Bronchus fibroblast of lung (primary cell): Measurements from ENCODE around the gene BICC1.

DNA sequence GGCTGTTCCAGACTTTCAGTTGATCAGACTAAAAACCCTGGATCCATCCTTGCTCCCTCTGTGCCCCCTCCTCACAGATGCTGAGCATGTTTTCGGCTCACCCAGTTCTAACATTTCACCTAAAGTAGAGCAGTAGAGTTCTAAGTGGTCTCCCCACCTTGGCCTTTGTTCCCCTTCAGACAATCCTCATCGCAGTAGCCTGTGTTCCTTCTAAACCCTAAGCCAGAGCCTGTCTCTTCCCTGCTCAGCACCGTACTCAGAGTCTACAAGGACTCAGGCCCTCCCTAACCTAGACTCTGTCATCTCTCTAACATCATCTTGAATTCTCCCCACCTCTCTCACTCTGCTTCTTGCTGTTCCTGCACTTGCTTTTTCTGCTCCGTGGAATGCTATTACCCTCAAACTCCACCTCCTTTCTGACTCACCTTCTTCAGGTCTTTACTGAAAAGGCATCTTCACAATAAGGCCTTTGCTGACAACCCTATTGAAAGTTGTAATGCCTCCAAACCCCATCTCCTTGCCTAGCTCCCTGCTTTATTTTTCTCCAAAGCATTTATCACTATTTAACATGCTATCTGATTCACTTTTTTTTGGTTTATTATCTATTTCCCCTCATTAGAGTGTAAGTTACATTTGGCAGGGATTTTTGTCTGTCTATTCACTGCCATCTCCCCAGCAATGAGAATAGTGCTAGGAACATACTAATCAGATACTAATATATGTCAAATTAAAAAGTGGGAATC is 141.0 kb downstream of the DKK1 start:
- RAMPAGE, long total RNA: no peak

DNA sequence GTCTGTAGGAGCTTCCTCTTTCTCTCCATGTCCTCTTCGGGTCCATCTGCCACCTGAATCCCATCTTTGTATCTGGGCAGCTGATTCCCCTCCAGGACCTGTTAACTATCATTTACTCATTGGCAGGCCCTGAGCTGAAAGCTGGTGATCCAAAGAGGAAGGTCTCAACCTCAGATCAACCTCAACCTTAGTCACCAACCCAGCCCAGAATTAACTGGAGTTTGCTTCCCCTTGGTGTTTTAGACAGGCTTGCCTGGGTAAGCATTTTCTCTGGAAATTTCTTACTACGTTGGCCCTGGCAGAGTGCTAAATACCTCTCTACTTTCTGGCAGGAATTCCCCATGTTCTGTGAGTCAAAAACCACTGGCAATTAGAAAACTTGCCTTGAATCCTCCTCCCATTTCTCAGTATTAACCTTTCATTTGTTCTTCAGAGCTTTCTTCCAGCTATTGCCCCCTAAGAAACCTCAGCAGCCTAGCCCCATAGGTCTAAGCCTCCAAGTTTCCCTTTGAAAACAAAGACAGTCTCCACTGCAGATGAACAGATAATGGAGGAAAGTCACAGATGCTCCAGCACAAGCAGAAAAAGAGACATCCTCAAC is 472 bp downstream of the MBL2 start:
- RAMPAGE, long total RNA: no peak

- RAMPAGE, long total RNA: no peak
Observed at GRCh38 chr10:53229957-53230156, 457.3 kb upstream of the MBL2 start.

- RAMPAGE, long total RNA: no peak
Observed at GRCh38 chr10:53827241-53827502, 973.9 kb downstream of the PCDH15 start.

GRCh38 chr10:55410456-55411138 is 609.6 kb upstream of the PCDH15 start:
- RAMPAGE, long total RNA: no peak

DNA sequence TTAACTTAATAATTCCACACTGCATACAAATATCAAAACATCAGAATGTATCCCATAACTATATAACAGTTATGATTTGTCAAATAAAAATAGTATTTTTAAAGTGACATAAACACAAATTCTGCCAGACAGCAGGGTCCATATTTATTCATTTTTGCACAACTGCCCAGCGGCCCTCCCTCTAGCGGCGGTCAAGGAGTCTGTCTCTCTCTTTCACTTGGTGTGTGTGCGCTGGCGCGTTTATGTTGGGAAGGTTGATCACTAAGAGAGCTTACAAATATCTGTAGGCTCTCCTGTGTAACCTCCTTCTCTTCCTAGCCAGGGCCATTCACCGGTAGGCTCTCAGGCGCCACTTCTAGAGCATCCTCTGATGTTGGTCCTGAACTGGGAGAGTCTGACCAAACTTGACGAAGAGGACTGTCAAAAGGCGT is 731.4 kb downstream of the ZWINT start:
- RAMPAGE, long total RNA: no peak

- RAMPAGE, long total RNA: no peak
Observed at GRCh38 chr10:57992494-57993290, 275.0 kb downstream of the IPMK start.

DNA sequence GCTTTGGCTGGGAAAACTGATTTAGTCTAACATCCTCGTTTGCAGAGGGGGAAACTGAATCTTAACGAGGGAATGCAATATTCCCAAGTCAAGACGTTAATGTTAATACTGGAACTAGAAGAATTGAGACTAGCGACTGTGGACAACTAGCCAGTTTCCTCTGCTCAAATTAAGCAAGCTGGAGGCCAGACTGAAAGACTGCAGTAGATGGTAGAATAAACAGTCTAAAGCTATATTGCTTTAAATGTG is 702 bp upstream of the TFAM start:
- RAMPAGE, long total RNA: no peak

DNA sequence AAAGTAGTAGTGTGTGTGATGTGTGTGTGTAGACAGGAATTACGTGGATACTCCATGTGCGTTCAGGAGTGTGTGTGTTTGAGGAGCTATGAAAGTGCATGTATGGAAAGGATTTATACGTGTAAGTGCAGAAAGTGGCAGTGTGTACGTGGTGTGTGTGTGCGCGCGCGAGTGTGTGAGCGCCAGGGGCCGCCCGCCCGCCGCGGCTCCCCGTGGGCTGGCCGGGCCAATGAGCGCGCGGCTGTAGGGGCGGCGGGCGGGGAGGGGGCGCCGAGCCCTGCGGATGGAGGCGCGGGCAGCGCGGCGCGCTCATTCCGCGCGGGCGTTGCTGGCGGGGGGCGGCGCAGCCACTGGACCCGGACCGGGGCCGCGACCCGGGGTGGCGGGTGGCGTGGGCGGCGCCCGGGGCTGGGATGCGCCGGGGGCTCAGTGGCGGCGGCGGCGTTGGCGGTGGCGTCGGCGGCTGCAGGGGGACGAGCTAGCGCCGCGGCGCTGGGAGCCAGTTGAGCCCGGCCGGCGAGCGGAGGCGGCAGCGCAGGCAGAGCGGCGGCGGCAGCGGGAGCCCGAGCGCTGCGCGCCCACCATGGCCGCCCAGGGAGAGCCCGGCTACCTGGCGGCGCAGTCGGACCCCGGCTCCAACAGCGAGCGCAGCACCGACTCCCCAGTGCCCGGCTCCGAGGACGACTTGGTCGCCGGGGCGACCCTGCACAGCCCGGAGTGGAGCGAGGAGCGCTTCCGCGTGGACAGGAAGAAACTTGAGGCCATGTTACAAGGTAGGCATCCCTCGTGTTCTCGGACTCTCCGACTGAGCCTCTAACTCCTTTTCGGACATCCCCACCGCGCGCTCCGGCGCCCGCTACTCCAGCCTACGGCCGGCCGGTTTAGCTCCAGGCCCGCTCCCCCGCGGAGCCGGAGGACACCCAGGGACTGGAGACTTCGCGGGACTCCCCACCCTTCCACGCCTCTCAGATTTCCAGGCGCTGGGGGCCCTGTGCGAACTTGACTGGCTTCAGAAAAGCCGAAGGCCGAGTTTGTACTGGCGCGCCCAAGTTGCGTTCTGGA is at the start of gene BICC1:
BICC1 (plus strand) TSS at position 312 of the 1,062 bp plus-strand sequence.
- RAMPAGE, long total RNA: no peak

GRCh38 chr10:58531061-58532116 is 18.7 kb downstream of the BICC1 start:
- RAMPAGE, long total RNA: no peak

DNA sequence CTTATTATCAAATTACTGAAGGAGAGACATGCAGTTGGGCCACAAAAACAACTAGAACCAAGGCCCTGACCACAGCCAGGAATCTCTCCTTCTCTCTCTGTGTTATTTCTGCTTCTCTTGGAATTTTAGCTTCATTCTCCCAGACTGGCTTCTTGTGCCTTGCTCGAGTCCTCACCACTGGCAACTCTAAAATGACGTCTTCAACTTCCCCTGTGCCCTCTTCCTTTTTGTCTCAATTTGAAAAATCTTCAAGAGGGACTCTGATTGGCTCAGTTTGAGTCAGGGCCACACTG is 25.3 kb upstream of the FAM13C start:
- RAMPAGE, long total RNA: no peak

DNA sequence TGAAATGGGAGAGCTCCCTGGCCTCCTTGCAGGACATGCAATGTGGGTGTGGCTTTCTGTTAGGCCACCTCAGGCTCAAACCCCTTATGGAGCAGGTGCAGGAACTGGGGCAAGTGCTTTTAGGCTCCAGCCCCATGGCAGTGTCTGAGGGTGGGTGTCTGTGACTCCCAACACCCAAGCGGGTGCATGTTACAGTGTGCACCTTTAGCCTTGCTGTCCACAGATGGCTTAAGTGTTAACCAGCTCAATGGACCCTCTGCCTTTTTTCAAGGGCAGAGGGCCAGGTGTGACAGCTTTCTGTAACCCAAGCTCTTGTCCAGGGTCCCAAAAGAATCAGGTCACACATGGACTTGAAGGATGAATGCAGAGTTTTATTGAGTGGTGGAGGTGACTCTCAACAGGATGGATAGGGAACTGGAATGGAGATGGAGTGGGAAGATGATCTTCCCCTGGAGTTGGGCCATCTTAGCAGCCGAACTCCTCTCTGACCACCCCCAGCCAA is 132.6 kb downstream of the SLC16A9 start:
- RAMPAGE, long total RNA: no peak

GRCh38 chr10:59725736-59726157 is 16.1 kb upstream of the SLC16A9 start:
- RAMPAGE, long total RNA: no peak

- RAMPAGE, long total RNA: no peak
Observed at GRCh38 chr10:59785226-59785483, 31.9 kb upstream of the MRLN start.

GRCh38 chr10:60140266-60141271 is 234.2 kb upstream of the CCDC6 start:
- RAMPAGE, long total RNA: no peak

DNA sequence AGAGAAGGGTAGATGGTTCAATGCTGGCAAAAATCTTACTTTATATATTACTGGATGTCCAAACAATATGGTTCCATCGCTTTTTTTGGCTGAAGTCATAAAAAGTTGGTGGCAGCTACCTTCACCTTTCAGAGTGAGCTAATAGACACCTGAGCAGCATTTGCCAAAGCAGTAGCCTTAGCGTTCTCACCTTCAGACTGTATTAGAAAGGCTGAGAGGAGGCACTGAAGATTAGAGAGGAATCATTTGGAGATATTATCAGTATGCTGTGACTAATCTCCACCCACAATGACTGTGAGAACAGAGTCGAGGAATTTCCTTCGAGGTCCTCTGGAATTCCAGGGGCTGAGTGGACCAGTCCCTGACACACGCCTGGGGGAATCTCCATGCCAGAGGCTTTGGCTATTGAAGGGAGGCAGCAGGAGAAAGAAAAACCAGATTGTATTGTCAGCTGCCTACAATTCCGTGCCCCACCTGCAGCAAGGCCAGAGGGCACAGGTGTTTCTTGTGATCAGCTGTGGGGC is 25.0 kb upstream of the ANK3 start:
- RAMPAGE, long total RNA: no peak

DNA sequence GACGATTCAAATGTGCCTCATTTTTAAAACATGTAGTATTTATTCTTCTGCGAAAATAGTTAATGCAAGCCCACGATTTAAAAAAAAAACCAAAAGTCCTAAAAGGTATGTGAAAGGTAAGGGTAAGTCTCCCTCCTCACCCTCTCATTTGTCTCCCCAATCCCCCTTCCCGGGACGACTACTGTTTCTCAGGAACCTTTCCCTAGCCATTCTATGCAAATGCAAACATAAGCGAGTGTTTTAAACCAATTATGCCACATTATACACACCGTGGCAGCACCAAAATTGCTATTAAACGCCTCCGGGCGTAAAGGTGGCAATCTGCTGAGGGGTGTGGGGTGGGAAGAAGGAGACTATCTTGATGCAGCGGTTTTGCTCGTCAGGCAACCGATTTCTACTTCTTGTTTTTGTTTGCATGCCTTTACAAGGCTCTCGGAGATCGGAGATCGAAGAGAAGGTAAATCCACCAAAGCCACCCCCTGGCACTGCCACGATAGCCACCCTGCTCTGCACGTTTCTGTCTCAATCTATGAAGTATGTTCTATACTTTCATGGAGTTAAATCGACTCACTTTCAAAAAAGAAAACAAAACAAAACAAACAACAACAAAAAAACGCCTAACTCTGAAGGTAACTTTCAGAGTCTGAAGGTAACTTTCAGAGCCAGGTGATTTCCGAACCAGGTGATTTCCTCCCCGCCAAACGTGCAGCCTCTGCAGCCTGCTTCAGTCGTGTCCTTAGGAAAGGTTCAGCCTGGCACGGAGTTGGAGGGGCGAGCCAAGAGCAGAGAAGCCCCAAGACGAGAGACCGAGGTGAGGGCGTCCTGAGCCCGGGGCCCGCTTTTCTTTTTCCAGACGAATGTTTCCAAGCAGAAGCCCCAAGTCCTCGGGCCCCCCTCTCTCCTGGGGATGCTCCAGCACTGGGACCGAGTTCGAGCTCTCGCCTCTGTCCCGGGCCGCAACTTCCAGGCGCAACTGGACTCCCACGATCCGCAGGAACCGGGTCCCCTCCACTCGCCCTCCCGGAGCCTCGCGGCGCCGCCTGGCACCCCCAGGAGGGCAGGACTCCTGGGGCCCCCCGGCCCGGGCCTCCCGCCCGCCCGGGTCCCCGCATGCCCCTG is 45.8 kb upstream of the CDK1 start:
- RAMPAGE, long total RNA: no peak

DNA sequence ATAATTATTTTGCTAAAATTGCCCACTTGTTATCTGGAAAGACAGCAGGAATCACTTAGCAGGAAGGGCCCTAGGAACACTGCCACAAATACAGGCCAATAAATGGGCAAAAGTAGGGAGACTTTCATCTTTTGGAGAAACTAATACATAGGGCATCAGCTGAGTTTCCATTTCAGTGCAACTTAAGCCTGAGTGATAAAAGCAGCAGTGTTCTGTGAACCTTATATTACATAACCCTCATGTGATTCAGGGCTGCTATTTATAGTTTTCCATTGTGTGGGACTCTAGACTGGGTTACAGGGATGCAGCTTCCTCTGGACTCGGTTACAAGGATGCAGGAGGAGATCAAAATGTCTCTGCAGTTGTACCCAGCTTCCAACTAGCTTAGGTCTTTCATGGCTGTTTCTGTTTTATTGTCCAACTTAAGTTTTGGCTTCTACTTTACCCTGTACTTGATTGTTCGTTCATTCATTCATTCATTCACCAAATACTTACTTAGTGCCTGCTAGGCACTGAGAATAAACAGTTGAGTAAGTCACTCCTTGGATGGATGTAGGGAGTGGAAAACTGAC is 32.6 kb downstream of the CDK1 start:
- RAMPAGE, long total RNA: no peak

- RAMPAGE, long total RNA: no peak
Observed at GRCh38 chr10:60877630-60878149, 66.3 kb downstream of the RHOBTB1 start.

GRCh38 chr10:61000673-61001942 is 57.1 kb upstream of the RHOBTB1 start:
- RAMPAGE, long total RNA: no peak